Vein endothelial cell (primary cell): ENCODE measurements around a stretch of chr21.

GRCh38 chr21:37380745-37381101, 14.2 kb downstream of the DYRK1A start:
- CAGE, long polyA plus RNA, result no peak

DNA sequence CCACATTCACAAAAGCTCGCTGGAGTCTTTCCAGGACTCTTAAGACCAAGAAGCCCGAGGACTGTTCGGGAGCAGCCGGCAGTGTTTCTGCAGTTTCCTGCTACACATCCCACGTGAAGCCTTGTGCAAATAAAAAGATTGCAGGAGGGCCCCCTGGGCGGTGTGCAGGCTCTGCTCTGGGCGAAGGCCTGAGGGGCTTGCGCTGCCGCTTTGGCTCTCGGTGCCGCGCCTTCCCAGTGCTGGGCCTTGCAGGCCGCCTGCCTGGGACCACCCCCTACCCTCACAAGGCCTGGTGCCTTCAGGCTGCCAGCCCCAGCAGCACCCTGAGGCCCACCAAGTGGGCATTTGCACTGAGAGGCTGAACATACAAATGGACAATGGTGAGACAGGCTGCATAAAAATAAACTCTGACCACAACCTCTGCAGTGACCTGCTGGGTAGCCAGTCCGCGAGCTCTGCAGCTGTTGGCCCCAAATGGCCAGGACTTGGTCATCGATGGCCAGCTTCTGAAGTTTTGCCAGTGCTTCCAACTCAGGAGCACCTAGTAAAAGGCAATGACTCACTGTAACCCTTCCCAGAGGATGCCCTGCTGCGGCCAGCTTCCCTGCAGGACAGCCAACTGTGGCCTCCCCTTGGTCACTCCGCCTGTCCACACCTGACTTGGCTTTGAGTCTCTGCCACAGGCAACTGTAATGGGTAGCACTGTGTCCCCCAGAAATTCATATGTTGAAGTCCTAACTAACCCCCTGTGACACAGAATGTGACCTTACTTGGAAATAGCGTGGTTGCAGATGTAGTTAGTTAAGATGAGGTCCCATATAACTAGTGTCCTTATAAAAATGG, 185.3 kb downstream of the DYRK1A start:
- CAGE, long polyA plus RNA, result no peak

GRCh38 chr21:37710301-37711322, 205.6 kb downstream of the KCNJ6 start:
- CAGE, long polyA plus RNA, result no peak

DNA sequence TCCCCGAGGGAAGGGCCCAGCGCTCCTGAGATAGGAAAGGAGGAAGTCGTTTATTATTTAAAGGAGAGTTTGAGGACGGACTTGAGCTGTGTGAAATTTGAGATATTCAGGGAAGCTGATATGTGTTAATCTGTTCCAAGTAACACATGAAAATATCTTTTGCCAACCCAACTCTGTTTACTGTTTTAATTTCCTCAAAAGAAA, 37.6 kb upstream of the KCNJ15 start:
- CAGE, long polyA plus RNA, result no peak

- CAGE, long polyA plus RNA, result no peak
Observed at GRCh38 chr21:38291999-38292198, 35.1 kb downstream of the KCNJ15 start.

DNA sequence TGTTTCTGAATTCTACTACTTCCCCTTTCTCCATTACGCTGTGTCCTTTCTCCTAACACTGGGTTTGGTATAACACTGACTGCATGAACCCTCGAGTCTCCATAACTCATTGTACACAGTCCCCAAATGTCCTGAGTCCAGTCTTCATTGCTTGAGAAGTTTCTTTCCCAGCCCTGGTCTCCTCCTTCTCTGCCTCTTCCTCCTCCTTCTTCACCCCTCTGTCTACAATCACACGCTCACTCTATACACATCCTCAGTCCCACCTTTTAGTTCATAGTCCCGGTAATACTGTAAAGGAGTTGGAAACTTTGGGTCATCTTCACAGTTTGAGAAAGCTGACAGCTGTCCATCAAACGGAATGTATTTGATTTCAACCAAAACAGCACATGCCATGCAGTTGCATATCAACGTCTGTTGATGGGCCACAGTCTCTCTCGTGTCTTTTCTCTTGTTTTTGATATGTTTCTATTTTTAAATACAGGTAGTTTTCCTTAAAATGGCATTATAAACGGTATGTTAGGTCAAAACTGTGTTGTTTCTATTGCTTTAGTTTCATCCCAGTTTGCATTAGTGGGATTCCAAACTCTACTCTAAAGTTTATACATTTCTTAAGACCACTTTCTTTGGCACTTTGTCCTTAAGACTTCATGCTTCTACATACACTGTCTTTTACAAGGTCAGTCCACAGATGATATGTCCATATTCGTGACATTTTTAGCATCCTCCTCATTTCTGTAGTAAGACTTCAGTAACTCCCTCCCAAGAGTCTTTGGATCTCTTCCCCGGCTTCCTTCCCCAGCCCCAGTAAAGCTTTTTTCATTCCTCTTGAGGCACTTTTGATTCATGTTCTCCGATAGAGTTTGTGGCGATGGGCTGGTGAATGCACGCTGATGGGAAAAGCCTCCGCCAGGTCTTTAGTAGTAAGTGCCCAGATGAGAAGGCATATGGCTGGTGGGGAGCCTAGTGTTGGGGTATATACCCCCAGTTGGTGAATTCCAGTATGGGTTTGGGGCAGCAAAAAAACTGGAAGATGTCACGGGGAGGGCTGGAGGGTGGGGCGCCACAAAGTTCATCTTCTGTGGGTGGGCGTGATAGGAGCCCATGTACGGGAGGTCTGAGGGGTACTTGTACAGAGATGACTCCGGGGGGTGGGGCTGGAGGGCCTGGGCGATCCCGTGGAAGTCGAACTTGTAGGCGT, 115.4 kb downstream of the ERG start:
- CAGE, long polyA plus RNA, result no peak

GRCh38 chr21:38489530-38490311, 8.6 kb downstream of the ERG start:
- CAGE, long polyA plus RNA, result no peak

GRCh38 chr21:38497124-38497715, 1.1 kb downstream of the ERG start:
- CAGE, long polyA plus RNA, result no peak

GRCh38 chr21:38768373-38769122, 37.2 kb upstream of the ETS2 start:
- CAGE, long polyA plus RNA, result no peak

DNA sequence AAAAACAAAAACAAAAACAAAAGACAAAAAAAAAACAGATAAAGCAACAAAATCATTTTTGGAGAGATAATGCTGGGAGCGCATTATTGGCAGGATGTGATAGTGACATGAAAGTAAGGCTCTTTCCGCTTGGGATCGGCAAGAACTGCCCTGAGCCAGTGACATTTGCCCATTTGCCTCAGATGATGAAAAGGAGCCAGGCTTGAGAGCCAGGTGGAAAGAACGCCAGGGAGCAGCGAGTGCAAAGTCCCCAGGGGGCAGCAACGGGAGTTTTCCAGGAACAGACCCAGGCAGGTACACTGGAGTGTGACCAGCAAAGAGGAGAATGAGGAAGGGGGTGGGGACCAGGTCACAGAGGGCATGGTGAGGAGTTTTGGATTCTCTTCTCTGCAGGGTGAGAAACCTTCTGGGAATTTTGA, 10.8 kb upstream of the ETS2 start:
- CAGE, long polyA plus RNA, result no peak

DNA sequence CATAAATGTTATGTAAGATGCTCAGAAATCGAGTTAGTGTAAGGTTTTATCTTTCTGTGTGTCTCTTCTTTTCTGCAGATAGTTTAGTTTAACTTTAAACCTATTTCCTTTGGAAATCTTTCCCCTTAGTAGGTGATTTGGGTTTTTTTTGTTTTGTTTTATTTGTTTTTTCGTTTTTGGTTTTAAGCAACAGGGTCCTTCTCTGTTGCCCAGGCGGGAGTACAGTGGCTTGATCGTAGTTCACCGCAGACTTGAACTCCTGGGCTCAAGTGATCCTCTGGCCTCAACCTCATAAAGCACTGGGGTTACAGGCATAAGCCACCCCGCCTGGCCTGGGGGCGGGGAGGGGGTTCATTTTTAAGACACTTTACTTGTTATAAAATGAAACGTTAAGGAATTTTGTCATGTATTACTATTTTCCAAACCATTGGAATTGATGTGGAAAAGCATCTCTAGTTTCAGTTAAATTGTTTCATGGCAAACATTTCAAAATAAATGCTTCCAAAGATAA, 6.0 kb downstream of the ETS2 start:
- CAGE, long polyA plus RNA, result no peak

DNA sequence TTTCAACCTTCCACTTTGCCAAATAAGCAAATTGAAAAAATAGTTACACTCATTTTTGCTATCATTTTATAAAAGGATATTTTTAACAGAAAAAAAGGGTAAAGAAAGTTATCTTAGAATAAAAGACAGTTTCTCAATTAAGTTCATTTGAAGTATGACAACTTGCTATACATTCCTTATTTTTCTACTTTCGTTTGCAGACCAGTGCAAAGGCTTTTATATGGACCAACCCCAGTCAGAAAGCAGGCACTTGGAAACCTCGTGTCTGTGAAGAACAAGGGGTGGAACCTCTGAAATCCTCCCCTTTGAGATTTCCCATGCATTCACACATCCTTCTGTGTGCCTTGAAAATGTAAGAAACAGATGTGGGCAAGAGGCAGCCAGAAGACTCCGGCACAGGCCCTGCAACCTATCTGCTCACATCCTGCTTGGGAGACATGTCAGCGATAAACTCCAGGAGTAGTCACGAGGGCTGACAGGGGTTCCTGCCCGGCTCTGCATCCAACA, 42.4 kb downstream of the ETS2 start:
- CAGE, long polyA plus RNA, result no peak

DNA sequence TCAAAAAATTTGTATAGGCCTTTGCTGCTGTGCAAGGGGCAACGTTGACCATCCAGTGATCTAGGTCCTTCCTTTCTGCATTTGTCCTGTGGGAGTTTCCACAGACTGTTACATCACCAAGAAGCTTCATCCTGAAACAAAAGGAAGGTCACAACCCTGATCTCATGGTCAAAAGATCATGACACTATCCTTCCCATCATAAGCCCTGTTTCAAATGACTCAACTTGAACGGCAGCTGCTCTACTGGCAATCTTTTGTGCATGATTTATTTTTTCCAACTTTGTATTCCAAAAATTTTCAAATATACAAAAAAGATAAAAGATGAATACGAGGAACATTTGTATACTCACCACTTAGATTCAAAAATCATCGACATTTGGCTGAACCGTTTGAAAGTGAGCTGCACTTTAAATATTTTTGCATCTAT, 74.5 kb downstream of the ETS2 start:
- CAGE, long polyA plus RNA, result no peak

- CAGE, long polyA plus RNA, result no peak
Observed at GRCh38 chr21:39000321-39001017, 182.8 kb downstream of the PSMG1 start.

GRCh38 chr21:39312090-39312935, 1.1 kb downstream of the BRWD1 start:
- CAGE, long polyA plus RNA, result no peak

DNA sequence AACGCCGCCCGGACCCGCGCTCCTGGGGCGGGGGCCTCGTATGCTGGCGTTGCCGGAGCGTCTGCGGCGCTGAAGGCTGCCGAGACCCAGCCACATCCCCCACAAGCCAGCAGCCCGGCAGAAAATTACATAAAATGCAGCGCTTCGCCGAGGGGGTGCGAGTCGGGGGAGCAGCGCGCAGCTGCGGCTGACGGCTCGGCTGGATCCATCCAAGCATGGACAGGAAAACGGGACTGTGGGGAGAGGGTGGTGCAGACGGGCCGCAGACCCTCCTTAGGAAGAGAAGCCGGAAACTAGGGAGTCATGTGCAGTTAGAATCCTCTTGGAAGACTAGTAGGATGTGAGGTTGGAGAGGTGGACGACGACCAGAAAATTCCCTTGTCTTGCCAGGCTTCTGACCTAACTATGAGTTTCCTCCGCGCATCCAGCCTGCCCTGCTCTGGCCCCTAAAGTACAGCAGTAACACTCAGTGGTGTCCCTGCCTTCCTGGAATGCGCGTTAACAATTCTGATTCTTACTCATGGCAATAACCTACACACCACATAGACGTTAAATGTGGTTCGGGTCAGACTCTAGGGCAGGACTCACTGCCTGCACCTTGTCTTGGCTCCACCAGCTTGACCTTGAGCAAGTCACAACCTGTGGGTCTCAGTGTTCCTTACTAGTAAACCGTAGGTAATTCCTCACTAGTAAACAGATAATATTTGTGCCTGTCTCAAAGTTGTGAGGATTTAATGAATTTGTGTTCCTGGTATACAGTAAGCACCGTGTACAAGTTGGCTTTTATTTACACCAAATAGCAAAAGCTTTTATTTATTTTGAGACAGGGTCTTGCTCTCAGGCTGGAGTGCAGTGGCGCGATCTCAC, 1.0 kb upstream of the BRWD1 start:
- CAGE, long polyA plus RNA, result no peak

DNA sequence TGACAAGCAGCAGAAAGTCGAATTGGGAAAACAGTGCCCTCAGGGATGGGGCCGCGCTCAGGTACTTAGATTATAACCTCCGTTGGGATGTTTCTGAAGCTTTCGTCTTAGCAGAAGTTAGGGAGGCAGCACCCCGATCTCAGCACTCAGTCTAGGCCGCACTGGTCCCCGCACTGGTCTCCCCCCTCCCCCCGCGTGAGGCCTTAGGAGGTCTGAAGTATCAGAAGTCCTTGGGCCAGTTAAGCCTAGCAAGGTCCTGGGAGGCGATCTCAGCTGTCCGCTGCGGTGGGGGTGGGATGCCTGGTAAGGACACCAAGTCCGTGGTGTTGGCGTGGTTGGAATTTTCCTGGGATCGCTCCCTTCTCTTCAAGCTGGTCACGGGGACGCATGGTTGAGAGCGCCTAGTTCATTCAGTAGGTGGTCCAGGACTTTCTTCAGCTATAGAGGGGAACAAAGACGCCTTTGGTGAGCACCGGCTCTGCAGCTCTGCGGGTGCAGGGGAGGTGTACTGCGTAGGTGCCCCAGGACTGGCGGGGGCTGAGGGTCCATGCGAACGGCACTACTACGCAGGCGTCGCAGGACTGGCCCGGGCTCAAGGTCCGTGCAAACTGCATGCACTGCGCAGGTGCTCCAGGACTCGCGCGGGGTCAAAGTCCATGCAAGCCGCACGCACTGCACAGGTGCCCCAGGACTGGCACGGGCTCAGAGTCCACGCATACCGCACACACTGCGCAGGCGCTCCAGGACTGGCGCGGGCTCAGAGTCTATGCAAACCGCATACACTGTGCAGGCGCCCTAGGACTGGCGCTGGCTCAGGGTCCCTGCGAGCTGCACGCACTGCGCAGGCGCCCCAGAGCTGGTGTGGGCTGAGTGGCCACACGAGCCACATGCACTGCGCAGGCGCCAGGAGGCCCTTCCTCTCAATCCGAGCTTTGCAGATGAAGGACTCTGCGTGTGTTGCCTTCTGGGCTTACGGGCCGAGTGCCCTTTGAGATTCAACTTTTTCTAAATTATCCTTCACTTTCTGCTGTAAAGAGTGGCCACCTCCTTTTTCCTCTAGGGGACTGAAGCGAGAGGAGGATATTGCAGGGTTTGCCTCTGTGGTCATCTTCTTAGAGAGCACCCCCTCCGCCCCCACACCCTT, 5.4 kb downstream of the GET1 start:
- CAGE, long polyA plus RNA, result no peak

- CAGE, long polyA plus RNA, result no peak
Observed at GRCh38 chr21:39444798-39445162, 798 bp downstream of the LCA5L start.

DNA sequence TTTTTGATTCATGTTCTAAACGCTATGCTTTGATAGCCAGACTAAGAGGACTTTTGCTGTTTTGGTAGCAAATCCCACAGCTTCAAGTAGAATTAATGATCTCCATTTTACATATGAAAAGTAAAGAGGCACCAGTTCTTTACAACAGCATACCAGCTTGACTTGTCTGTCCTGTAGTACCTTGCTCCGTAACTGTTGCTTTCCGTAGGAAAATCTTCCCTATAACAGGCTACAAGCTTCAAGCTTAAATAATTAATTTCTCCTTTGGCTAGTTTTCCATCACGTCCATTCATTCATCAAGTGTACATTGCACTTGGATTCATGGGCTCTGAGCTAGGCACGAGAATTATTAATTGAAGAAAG, 29.1 kb downstream of the B3GALT5 start:
- CAGE, long polyA plus RNA, result no peak

- CAGE, long polyA plus RNA, result no peak
Observed at GRCh38 chr21:39642244-39642682, 29.5 kb downstream of the B3GALT5 start.